Peritoneum (tissue), 1 donor: ENCODE results near the gene ACMSD.

- PRO-cap = no peak
Measured at GRCh38 chr2:129827222-129828143, 152.0 kb upstream of the RAB6C start.

- PRO-cap = no peak
Measured at GRCh38 chr2:130288359-130288780, 53.6 kb downstream of the CCDC115 start.

GRCh38 chr2:130336944-130337815, 4.8 kb downstream of the CCDC115 start:
- PRO-cap = no peak

GRCh38 chr2:130728028-130728519, 796 bp upstream of the GPR148 start:
- PRO-cap = no peak

- PRO-cap = no peak
Measured at GRCh38 chr2:130819459-130820203, 17.1 kb upstream of the ARHGEF4 start.

DNA sequence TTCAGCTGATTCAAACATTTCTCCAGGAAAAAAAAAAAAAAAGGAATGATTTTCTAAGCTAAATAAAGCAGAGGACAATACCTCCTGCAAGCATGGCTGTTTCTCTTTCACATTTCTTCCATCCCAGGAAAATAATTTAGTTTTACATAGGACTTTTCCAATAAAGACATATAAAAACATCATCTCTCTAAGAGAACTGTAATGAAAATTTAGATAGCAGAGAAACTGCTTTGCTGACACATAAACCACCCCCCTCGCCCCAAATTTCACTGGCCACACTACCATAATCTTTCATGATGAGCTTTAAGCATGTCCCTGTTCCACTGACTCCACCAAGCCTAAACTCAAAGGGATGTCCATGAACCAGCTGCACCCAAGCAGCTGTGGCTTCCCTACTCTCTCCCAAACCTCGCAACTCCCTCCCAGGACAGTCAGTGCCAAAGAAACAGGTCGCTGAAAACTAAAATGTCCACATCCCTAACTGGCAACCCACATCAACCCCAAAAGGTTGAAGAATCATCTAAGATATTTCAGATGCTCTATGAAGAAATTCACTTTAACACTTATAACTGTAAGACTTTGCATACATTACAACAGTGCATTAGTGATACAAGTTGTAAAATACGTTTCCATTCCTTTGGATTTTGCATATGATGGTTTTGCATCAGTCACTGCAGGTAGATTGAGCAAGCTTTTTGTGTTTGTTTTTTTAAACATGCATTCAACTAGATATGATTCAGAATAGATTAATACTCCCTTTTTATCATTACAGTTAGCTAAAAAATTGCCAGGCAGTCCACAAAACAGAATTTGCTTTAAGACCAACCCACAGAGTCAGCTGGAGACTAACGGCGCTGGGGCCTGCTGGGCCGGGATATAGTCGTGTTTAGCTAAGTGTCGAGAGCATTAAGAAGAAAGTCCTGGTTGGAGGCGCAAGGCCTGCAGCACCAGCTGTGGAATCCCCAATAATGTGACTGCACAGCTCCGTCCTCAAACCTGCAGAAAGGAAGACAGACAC, 41.5 kb downstream of the FAM168B start:
- PRO-cap = no peak

- PRO-cap = no peak
Measured at GRCh38 chr2:131491422-131491625, 873 bp downstream of the MZT2A start.

DNA sequence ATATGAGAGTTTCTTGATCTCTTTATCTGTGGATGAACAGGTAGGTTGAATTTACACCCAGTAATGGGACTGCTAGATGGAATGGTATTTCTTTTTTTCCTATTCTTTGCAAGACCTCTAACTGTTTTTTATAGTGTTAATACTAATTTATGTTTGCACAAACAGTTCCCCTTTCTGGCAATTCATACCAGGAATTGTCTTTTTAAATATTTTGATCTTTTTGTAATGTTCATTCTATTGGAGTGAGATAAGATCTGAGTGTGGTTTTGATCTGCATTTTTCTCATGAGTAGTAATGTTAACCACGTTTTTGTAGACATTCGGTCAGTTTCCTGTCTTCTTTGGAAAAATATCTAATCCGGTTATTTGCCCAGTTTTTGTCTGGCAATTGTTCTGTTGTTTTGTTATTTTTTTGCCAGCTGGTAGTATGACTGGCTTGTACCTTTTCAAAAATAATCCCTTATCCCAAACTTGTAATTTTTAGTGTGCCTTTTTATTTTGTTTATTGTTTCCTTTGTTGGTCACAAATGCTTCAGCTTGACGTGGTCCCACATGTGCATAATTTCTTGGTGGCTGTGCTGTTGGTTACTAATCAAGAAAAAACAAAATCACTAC, 157.2 kb downstream of the CCDC74A start:
- PRO-cap = no peak

GRCh38 chr2:132254779-132255741, 93.3 kb upstream of the ANKRD30BL start:
- PRO-cap = unidirectional peak, minus-strand start at chr2:132255570

GRCh38 chr2:133266561-133267446, 301.5 kb downstream of the NCKAP5 start:
- PRO-cap = no peak

- PRO-cap = no peak
Measured at GRCh38 chr2:133602683-133602914, 34.3 kb upstream of the NCKAP5 start.

GRCh38 chr2:133986069-133986959, 267.6 kb upstream of the MGAT5 start:
- PRO-cap = no peak

GRCh38 chr2:134136938-134137935, 116.6 kb upstream of the MGAT5 start:
- PRO-cap = no peak

DNA sequence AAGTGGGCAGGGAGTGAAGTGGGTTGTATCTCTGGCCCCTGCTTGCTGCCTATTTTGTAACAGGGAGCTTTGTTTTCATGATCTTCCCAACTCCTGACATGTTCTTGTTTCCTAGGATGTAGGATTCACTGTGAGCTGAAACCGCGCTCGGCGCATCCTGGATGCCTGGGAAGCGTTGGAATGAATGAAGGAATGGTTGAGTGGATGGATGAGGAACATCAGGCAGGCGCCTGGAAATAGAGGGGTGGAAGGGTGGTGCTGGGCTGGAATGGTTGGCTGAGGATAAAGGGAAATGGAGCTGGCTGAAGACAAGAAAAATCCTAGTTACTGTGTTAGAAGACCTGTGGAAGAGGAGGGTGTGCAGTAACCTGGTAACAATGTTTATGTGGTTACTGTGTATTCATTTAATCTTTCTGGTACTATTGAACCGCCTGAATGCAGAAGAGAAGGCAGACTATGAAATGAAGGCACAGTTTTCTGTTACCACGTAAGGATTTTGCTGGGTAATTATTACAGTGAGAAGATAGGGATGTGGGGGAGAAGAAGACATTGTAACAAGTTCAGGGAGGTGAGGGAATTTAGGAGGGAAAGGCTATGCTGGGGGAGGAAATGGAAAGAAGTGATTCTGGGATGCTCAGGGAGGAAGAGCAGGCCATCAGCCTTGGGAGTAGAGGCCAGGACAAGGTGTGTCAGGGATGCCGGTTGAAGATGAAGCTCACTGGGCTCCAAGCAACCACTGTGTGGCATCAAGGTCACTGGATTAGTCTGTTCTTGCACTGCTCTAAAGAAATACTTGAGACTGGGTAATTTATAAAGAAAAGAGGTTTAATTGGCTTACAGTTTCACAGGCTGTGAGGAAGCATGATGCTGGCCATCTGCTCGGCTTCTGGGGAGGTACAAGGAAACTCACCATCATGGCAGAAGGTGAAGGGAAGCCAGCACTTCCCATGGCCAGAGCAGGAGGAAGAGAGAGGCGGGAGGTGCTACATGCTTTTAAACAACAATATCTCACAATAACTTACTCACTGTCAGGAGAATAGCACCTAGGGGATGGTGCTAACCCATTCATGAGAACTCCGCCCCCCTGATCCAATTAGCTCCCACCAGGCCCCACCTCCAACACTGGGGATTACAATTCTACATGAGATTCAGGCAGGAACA, 110.1 kb upstream of the MGAT5 start:
- PRO-cap = no peak

- PRO-cap = no peak
Measured at GRCh38 chr2:134181134-134181621, 72.7 kb upstream of the MGAT5 start.

GRCh38 chr2:134204670-134205046, 49.2 kb upstream of the MGAT5 start:
- PRO-cap = no peak

- PRO-cap = no peak
Measured at GRCh38 chr2:134280155-134280595, 26.3 kb downstream of the MGAT5 start.

GRCh38 chr2:134717974-134718499, 763 bp downstream of the TMEM163 start:
- PRO-cap = no peak

GRCh38 chr2:134838124-134838927, at the start of gene ACMSD:
Gene ACMSD, plus strand, starts transcription at chr2:134838616.
- PRO-cap = no peak

DNA sequence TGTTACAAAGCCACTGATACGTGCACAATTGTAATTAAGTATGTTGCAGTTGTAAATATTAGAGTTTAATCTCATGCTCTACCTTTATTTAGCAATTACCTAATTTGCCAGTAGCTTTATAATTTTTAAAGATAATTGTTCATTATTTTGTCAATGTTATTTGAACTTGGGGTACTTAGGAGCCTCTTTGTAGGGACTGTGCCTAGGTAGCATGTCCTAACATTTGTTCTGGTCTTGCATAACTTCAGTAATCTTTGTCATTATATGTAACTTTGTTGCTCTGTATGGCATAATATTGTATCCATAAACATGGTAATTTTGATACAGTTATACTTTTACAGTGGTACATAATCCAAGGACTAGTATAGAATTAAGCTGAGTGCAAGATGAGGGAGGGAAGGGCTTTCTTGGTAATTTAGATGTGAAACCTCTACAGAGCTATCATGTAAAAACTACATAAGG, 37.6 kb downstream of the CCNT2 start:
- PRO-cap = no peak